Gallbladder (tissue), 1 donor: ENCODE measurements around a stretch of chr10.

- PRO-cap = no peak
These were observed 35.6 kb downstream of the GLUD1 start for GRCh38 chr10:87059097-87059485.

GRCh38 chr10:87660085-87660758 is 544 bp downstream of the PAPSS2 start:
- PRO-cap = no peak

DNA sequence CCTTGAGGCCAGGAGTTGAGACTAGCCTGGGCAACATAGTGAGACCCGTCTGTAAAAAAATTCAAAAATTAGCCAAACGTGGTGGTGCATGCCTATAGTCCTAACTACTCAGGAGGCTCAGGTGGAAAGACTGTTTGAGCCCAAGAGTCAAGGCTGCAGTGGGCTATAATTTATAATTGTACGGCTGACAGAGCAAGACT is 49.3 kb downstream of the ATAD1 start:
- PRO-cap = no peak

DNA sequence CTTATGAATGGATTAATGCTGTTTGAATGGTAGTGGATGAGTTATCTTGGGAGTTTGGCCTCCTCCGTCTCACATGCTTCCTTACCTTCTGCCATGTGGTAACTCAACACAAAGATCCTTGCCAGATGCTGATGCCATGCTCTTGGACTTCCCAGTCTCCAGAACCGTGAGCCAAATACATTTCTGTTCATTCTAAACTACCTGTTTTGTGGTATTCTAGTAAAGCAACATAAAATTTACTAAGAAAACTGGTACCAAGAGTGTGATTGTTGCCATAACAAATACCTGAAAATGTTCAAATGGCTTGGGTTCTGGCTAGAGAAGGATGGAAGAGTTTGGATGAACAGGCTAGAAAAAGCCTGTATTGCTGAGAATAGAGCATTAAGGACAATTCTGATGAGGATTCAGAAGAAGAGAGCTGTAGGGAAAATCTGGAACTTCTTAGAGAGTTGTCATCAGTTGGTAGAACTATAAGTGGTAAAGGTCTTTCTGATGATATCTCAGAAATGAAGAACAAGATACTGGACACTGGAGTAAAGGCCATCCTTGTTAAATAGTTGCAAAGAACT is 23.4 kb downstream of the PTEN start:
- PRO-cap = no peak

DNA sequence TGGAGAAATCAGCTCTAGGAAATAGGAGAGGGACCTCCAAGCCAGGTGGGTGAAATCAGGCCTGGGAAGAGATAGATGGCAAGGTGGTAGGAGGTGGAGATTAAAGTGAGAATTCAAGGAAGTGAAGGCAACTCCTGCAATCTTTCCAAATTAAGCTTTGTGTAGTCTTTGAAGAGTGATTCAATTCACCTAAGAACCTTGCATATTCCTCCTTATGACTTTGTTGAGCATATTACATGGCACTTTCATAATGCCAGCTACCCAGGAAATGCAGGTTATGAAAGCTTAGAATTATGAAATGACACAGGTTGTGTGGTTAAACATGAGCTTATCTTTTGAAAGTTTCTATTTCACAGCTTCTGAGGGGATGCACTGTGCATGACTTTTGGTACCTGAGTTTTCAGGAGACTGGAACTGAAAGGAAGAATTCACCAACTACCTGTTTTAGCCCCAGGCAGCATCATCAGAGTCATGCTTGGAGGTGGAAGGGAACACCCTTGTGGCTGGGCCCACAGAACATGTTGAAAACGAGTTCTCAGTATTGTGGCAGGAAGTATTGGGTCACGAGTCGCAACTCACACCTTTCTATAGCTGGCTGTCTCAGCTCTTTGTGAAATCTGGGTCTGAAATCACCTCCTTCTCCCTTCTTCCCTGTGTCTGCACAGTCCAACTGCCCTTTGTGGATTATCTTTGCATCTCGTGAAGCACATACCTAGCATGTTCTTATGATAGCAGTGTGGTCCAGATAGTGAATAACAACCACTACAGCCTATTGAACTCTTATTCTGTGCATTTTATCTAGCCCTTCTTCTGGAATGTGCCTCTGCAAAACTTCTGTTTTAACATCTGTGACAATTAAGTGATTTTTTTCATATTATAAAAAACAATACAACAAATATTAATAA is 228.2 kb downstream of the PTEN start:
- PRO-cap = no peak

GRCh38 chr10:88255943-88256919 is 326.9 kb downstream of the RNLS start:
- PRO-cap = no peak

DNA sequence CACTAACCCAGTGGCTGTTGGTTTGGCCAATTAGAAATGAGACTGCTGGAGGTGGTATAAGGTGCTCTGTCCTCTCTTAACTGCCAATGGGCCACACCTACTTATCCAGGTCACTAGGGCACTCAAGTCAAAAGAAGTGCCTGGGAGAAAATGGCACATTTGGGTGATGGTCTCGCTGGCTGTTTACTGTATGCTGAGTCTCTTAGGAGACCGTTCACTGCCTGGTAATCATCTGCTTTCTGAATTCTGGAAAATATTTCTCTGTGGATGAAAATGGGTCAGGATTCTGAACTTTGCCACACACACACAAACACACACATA is 16.4 kb downstream of the STAMBPL1 start:
- PRO-cap = no peak

DNA sequence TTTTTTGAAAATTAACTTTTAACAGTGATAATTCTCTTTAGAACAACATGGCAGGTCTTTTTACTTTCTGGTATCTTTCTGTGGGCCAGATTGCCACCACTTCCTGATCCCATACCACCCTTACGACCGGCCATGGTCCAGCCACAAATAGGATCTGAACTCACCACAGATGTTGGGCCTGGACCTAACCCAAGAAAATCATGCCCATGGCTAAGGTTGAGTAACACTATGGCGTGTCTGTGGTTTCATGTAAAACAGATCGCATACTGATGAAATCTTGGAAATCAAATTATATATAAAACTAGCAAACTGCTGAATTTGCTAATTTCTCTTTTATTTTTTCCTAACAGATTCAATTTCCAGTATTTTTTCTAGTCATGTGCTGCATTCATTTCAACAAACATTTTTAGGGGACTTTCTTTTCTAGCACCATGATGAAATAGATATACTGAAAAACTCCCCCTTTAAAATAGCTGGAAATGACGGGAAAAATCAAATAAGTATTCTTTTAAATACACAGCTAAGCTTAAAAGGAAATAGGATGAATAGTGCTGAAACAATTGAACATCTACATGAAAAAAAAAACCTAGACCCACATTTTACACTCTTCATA is 77.1 kb downstream of the CH25H start:
- PRO-cap = no peak

- PRO-cap = no peak
These were observed 16.1 kb downstream of the LIPA start for GRCh38 chr10:89235339-89235950.

- PRO-cap = no peak
These were observed 11.6 kb downstream of the IFIT3 start for GRCh38 chr10:89338884-89340257.

GRCh38 chr10:89494495-89495023 is 40.8 kb downstream of the SLC16A12 start:
- PRO-cap = no peak

GRCh38 chr10:89752299-89752817 is 51.0 kb downstream of the KIF20B start:
- PRO-cap = no peak

DNA sequence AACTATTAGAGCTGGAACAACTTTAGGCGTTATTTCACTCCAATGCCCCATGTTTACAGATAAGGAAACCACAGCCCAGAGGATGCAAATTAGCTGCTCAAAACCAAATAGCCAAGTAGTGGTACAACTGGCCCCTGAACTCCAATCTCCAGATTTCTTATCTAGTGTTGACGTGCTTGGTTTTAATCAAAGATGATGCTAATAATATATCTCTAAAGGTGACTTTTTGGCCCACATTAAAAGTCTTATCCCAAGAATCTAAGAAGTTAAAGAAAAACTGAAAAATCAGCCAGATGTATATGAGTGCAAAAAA is 2.6 kb downstream of the ANKRD1 start:
- PRO-cap = no peak

GRCh38 chr10:90930887-90931927 is 10.3 kb upstream of the ANKRD1 start:
- PRO-cap = no peak

GRCh38 chr10:91162535-91163207 is 57.8 kb upstream of the PCGF5 start:
- PRO-cap = bidirectional peak, plus-strand start at chr10:91163084, minus-strand start at chr10:91162931

- PRO-cap = no peak
These were observed 67.4 kb upstream of the PPP1R3C start for GRCh38 chr10:91700241-91700692.

DNA sequence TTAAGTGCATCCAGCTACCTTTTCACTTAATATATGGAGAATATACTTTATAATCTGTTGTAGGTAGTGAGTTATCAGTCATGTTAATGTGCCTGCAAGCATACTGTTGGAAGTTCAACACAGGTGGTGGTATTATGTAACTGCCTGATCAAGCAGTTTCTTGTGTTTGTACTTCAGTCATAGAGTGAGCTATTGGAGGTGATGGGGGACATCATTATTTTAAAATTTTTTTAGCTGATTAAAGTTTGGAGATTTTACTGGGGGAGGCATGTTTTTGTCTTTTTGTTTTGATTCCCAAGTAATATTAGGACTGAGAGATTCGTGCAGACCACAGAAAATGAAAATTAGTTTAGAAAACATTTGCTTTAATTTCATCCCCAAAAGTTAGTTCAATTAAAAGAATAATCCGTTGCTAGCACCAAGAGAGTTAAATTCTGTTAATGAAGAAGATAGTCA is 2.6 kb downstream of the TNKS2 start:
- PRO-cap = no peak

DNA sequence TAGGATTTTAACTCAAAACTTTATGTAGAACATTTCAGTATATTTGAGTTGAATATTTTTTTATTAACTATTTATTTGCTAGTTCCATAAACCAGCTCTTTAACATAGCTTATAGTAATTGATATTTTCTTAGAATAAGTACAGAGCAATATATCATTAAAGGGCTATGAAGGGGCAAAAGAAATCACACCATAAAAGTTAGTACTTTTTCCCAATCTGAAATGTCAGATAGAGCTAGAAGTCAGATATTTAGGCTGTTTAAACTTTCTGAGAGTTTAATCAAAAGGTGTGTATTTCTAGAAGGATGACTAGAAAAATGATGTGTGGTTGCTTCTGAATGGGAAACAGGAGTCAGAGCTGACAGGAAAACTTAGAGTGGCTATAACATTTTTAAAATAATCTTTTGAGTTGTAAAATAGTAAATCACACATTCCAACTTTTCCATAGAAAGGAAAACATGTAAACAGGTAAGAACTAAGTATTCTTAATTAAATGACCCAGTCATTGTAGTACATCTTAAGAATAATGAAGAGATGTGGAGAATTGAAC is 106.9 kb downstream of the BTAF1 start:
- PRO-cap = no peak

DNA sequence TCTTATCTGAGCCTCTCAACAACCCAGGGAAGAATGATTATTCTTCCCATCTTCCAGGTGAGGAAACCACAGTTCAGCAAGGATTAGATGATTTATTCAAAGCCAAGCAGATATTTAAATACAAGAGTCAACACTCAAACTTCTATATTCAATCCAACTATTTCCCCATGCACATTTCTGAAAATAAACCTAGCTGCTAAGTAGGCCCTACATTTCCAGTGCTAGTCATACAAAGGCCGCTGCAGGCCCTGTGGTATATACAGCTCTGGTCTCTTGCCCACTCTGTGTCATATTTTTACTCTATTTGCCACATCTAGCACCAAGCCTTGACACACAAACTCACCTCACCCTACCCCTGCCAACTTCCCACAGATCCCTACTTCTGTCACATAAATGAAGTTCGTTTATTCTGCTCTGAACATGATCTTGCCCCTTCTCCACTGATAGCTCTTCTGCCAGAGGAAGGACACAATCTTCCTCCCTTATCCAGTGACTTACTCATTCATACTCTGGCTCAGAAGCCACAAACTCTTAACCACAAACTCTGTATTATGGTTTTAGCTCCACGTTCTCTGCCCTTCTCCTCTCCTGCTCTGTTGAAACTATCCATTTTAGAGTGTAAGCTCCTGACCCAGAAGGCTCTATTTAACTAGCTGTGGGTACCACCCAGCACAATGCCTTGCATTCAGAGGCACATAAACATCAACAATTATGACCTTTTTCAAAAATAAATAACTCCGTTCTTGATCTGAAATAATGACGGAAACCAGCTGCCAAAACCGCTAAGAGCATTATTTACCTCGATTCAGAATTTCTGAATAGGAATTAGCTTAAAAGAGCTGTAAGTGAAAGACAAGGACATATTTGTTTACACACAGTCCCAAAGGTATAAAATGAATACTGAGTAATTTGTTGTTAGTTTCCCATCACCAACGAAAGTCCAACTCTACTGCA is 180.6 kb downstream of the CPEB3 start:
- PRO-cap = no peak

DNA sequence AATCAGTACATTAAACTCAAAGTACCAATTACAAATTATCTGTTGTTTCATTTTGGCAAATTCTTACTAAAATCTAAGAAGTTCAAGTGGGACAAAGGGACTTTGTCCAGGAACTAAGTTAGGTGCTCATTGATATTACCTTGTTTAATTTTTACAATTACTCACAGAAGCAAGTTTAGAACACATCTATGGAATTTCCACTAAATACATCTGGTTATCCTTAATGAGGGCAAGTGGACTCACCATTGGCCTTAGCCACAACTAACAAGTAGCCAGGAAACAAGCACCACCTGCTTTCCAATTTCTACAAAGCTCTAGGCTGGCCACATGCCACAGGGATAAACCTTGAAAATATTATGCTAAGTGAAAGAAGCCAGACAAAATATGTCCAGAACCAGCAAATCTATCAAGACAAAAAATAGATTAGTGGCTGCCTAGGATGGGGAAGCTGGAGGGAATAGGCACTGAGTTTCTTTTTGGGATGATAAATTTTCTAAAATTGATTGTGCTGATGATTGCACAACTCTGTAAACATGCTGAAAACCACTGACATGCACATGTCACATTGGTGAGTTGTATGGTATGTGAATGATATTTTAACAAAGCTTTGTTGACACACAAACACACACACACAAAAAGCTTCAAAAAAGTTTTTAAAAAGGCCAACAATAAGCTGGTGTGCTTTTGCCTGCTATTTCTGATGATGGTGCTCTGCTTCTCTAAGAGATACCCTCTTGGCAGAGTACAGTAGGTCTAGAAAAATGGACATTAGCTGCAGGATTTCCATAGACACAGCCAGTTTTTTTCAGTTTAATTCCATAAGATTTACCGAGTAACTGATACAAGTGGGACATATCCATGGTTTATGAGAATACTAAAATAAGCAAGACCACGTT is 179.4 kb downstream of the CPEB3 start:
- PRO-cap = no peak